Suprapubic skin (tissue), 4 donors: ENCODE data around the genes RPRD1A and SETBP1.

DNA sequence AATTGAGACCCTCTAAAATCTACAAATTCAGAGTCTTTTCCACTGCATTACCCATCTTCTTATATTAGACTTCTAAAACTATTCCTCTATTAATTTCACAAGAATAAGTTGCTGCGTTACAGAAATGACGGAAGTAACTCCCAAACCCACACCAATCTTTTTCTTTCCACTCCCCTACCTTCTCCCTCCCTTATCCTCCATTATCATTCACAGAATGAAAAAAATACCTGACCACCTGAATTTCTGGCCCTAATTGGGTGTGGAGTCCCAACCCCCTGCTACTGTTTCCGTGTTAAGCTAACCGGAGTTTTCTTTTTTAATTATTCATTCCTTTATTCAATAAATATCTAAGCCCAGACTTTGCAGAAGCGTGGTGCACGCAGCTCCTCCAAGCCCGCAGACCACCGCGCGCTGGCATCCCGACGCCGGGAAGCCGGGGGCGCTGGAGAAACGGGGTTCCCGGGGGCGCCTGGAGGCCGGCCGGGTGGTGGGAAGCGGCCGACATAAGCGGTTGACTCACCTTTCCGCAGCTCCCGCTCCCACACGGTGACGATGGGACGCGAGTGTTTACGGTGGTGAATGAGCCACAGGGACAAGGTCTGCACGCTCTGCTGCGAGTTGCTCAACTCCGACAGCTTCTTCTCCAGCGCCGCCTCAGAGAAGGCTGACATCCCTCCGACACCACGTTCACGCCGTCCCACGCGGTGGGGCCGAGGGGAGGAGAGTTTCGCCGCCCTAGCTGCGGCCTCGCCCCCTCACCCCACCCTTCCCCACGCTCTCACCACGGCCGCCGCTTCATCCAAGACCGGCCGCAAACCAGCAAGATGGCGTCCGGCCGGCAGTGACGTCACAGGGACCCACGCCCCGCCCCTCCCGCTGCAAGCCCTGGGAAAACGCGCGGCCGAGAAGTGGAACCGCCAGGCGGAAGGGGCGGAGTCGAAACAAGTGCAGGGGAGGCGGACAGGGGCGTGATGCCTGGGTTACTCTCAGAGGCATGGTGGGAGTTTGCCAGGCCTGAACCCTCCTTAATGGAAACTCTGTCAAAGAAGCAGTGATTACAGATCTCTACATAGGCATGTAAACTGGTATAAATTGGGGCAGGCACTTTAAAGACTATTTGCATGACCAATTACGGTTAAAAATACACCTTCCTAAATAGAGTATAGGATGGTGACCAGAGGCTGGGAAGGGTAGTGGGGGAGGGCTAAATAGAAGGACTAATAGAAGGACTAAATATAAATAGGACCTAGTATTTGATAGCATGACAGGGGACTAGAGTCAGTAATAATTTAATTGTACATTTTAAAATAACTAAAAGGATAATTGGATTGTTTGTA is at the start of gene RPRD1A:
Gene RPRD1A (minus strand): TSS at position 826 of the 1,337 bp plus-strand sequence.
- PRO-cap, result unidirectional peak, minus-strand start at position 701 of the sequence; unidirectional peak, minus-strand start at position 826 of the sequence
- RAMPAGE, long total RNA, 4 experiments, result start-site peak on the minus strand in 4 of 4 experiments, centred at positions 720 to 775 of the sequence, 177 to 379 reads per replicate

DNA sequence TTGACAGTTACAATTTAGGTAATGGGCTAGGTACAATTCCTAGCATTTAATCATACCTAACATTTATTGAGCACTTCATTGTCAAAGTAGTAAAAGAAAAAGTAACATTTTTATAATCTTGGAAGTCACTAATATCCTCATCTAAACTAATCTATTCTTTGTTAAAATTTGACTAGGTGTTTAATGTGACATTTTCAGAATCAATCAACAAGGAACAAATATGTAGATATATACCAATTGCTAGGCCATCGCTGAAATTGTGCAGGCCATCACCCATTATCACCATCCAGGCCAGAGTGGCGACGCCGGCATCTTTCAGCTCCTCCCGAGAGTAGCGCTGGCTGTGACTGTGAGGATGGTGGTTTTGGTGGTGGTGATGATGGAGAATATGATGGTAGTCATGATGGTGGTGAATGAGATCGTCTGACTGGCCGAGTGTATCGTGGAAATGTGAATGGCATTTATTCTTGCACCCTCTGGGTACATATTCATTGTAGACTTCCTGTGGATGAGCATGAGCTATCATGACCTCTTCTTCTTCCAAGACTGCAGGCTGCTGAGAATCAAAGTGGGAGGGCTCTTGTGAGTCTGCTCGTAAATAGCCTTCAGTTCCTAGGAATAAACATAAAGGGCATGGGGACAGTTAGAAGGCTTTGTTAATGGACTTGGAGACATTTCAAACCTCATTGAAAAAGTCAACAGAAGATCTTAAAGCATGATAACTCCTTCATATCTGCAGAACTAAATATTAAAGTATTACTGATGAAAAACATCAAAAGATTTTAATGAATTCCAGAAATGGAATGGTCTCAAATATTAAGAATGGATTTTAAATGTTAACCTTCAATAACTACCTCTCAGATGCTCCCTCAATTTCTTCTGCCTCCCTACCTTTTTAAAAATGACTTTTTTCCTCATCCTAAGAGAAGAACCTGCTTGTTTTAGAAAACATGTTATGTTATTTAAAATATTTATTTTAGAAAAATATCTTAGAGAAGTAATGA is 15.0 kb downstream of the SLC39A6 start:
- PRO-cap, result no peak
- RAMPAGE, long total RNA, 4 experiments, result no peak in any of the 4 experiments

DNA sequence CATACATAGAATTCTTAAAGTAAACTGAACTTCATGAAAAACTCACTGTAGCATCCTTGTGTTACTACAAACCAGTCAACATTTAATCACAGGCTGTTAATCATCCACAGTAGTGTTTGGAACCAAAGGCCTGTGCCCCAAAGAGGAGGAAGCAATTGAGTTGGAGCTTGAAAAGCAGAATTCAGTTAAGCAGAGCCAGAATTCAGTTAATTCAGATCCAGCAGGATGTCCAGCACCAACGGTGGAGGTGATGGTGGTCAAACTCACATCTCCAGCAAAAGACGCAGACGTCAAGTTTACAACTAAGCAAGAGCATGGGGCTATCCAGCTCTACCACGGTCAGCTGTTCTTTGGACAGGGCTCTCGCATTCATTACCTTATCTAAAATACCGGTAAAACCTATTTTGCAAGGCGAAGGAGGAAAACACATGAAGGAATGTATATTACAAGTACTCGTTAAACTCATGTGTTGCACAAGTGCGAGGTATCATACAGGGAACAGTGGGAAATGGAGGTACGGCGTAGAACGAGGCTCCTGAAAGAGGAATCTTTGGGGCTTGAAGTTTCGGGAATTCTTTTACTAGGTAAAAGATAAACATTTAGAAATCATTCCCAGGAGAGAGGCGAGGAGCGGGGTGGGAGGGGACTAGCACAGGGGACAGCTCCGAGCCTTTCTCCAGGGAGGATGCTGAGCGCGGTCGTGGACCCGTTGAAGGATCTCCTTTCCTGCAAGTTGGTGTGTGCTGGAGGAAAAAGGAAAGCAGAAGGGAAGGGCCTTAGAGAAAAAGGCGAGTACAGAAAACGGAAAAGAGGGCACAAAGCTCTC is 942 bp downstream of the SLC39A6 start:
- PRO-cap, result no peak
- RAMPAGE, long total RNA, 4 experiments, result no peak in any of the 4 experiments

- PRO-cap, result no peak
- RAMPAGE, long total RNA, 4 experiments, result no peak in any of the 4 experiments
Observed at GRCh38 chr18:36130849-36131182, 1.1 kb downstream of the ELP2 start.

DNA sequence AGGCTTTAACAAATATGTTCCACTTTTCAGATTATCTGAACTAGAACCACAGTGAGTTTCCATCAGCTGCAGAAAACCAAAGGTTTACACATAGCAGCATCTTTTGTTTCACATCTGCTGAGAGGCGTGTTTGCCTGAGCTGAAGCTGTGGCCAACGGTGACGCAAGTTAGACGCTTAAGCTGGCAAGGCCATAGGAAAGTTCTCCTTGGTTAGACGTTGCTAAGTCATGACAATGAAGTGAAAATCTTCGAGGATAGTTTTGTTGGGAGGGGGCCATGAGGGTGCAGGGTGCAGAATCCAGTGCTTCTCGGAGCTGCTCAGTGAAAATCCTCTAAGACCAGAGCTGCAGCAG is 105.2 kb downstream of the FHOD3 start:
- PRO-cap, result no peak
- RAMPAGE, long total RNA, 4 experiments, result no peak in any of the 4 experiments

DNA sequence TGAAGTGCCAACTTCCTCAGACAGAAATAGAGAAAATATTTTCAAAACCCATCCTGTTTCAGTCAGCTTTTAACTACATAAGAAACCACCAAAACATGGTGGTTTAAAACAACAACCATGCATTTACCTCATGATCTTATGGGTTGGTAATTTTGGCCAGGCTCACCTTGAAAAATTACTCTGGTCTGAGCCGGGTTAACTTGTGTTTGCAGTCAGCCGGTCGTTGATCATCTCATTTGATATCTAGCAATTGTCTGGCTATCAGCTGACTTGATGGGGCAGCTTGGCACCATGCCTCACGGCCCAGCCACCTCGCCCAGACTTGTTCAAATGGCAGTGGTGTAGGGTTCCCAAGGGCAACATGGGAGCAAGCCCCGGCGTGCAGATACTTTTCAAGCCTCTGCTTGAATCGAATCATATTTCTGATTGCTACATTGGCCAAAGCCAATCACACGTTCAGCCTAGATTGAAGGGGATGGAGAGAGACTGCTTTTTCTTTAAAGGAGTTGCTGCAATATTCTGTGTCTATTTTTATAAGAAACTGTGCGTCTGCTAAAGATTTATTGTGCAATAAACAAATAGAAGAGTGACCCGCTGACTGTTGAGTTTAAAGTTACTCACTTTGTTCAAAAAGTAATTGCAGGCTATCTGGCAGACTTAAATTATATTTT is 156.5 kb downstream of the TPGS2 start:
- PRO-cap, result no peak
- RAMPAGE, long total RNA, 4 experiments, result no peak in any of the 4 experiments

DNA sequence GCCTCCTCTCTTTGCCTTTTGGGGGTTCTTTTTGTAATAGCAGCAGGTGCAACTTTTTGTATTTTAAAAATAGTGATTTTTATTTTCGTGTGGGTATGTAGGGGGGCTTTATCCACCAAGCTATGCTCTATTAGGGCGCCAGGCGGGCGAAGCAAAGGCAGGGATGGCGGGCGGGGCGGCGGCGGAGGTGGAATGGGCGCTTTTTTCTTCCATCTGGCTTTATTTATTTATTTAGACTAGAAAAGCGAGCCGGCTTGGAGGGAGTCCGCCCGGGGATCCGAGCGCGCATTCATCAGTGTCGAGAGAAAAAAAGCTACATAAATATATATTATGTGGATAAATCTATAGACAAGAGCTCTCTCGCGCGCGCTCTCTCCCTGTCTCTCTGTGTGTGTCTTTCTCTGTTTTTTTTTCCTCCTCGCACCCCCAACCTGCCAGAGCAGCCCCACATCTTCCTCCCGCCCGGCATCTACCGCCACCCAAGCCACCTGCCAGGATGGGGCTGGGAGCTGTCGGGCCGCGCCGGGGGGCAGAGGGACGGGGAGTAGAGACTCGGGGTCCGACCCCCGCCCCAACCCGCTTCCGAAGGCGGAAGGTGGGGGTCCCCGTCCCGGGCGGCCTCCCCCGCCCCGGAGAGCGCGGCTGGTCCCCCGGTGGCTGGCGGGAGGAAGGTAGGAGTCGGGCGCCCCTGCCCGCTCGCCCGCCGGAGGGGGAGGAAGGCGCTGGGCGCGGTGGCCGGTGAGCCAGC is 920 bp upstream of the CELF4 start:
- PRO-cap, result no peak
- RAMPAGE, long total RNA, 4 experiments, result no peak in any of the 4 experiments

GRCh38 chr18:37568617-37569244 is 3.1 kb upstream of the CELF4 start:
- PRO-cap, result no peak
- RAMPAGE, long total RNA, 4 experiments, result no peak in any of the 4 experiments

GRCh38 chr18:38718569-38718861 is 1152.9 kb upstream of the CELF4 start:
- PRO-cap, result no peak
- RAMPAGE, long total RNA, 4 experiments, result no peak in any of the 4 experiments

- PRO-cap, result no peak
- RAMPAGE, long total RNA, 4 experiments, result no peak in any of the 4 experiments
Observed at GRCh38 chr18:38941143-38941589, 1375.6 kb upstream of the CELF4 start.

GRCh38 chr18:42038754-42039186 is 83.7 kb downstream of the PIK3C3 start:
- PRO-cap, result no peak
- RAMPAGE, long total RNA, 4 experiments, result no peak in any of the 4 experiments

DNA sequence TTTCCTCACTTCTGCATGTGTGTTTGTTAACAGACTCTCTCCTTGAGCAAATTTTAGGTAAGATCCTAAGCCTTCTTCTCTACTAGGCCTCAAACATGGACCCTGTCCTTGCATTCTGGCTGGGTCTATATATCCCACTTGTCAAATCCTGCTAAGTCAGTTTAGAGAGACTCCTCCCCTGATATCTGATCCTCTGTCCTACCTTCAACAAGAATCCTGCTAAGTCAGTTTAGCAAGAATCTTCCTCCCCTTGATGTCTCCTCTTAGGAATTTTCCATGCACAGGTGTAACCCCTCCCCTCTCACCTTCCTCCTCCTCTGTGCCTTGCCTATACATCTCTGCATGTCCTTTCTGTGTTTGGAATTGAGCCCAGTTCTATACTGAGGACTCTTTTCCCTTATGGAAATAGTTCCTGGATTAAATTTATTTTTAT is 80.9 kb downstream of the RIT2 start:
- PRO-cap, result no peak
- RAMPAGE, long total RNA, 4 experiments, result no peak in any of the 4 experiments

GRCh38 chr18:43847539-43847939 is 570.2 kb upstream of the SYT4 start:
- PRO-cap, result no peak
- RAMPAGE, long total RNA, 4 experiments, result no peak in any of the 4 experiments

DNA sequence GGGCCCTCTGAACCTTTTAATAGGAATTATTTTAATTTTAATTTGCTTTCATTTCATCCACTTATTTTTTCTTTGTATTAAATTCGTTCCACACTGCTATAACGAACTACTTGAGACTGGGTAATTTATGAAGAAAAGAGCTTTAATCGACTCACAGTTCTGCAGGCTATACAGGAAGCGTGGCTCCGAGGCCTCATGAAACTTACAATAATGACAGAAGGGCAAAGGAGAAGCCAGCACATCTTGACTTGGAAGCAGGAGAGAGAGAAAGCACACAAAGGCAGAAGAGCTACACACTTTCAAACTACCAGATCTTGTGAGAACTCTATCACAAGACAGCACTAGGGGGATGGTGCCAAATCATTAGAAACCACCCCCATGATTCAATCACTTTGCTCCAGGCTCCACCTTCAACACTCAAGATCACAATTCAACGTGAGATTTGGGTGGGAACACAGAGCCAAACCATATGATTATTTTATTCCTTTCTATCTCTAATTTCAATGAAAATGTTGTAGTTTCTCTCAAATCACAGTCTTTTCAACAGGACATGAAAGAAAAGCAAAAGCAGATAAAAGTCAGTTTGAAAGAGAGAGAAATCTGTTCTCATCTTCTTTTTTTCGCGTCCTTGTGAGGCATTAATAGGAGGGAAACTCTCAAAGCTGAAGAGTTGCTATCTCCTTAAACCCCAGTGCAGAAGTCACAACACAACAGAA is 655.9 kb upstream of the SYT4 start:
- PRO-cap, result no peak
- RAMPAGE, long total RNA, 4 experiments, result no peak in any of the 4 experiments

GRCh38 chr18:44680744-44681427 is at the start of gene SETBP1:
TSS of gene SETBP1 (plus strand) at chr18:44680888.
- PRO-cap, result no peak
- RAMPAGE, long total RNA, 4 experiments, result start-site peak on the plus strand in 1 of 4 experiments, at chr18:44680878-44680984 at its widest, 24 reads per replicate

- PRO-cap, result no peak
- RAMPAGE, long total RNA, 4 experiments, result no peak in any of the 4 experiments
Observed at GRCh38 chr18:44690996-44691553, 10.4 kb downstream of the SETBP1 start.

DNA sequence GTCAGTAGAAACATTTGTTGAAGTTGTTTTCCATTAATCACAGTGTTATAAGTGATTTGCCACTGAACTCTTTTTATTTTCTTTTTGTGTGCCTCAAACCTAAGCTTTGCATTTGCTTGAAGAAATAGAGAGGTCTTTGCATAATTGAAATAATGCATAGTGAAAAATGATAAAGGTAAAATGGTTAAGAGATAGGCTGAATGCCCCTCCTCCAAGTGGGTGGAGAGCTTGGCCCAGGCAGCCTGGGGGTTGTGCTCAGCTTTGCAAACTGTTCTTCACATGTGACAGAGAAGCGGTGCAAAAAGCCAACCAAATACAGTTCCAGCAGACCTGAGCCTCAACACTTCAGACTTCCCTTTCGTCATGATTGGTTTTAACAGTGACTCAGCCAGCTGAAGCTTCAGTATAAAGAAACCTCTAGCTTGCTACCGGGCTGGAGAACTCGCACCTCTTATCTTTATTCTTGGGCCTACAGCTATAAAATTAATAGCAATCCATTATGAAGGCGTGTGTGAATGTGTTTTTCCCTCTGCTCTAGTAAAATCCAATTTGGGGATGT is 19.9 kb downstream of the SETBP1 start:
- PRO-cap, result no peak
- RAMPAGE, long total RNA, 4 experiments, result no peak in any of the 4 experiments

- PRO-cap, result no peak
- RAMPAGE, long total RNA, 4 experiments, result no peak in any of the 4 experiments
Observed at GRCh38 chr18:44707842-44708234, 27.1 kb downstream of the SETBP1 start.

GRCh38 chr18:44718009-44718586 is 37.4 kb downstream of the SETBP1 start:
- PRO-cap, result no peak
- RAMPAGE, long total RNA, 4 experiments, result start-site peak on the plus strand in 2 of 4 experiments, at chr18:44718256-44718400 at its widest, 7 to 13 reads per replicate

DNA sequence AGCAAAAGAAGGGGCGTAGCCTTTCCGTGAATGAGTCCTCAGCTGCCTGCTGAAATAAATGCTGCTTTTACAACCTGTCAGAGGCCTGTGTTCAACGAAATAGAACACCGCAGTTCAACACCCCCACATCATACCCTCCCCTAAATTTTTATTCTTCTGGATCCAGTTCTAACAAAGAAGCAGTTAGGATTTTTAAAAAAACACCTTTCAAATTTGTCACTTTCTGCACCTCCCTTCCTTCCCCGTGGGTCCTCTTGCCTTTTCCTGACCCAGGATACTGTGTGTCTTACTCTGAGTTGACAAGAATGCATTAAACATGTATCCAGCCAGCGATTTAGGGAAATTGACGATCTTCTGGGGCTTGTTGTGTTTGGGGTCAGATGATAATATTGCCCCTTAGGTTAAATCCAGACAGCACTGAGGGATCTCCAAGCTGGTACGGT is 135.9 kb downstream of the SETBP1 start:
- PRO-cap, result no peak
- RAMPAGE, long total RNA, 4 experiments, result no peak in any of the 4 experiments